GM19239 (cell line): ENCODE results near the genes ZNF654, C3orf38, NSUN3, CLDND1 and CMSS1.

DNA sequence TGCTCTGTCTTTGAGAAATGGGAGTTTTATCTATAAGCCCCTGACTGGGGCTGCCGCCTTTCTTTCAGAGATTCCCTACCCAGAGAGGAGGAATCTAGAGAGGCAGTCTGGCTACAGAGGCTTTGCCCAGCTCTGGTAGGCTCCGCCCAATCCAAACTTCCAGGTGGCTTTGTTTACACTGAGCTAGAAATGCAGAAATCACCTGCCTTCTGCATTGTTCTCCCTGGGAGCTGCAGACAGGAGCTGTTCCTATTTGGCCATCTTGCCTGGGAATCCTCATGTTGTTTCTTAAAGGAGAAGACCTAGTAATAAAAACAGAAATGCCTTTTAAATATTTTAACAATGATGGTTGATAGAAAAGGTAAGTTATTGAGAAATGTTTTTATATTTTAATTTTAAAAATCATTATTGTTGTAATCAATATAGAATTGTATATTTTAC lies 114.1 kb downstream of the VGLL3 start:
- RRBS: no CpG with 5 or more reads among the region's 2 CpGs

DNA sequence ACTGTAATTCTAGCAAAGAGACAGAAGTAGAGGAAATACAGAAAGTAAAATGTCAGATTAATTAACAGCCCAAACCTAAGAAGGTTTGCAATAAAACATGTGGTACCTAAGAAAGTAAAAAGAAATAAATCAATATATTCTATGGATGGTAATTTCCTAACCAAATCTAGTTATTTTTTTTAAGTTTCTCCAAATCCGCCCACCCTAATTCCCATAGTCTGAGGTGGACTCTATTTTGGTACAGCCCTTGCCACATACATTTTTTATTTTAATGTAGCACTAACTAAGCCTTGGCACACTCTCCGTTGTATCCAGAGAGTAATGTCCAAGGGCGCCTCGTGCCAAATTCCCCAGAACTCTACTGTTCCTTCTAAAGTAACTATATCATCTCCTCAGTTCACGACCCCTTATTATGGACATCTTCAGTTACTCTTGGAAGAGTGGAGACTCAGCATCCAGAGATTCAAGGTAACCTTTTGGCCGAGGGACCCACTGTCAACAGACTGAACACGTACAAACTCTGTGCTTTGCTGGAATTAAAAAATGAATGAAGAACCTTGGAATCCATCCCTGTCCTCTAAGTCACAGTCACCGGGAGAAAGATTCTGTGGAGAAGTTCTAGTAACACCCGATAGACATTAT lies 1.3 kb downstream of the VGLL3 start:
- RRBS: no CpG with 5 or more reads among the region's 9 CpGs

DNA sequence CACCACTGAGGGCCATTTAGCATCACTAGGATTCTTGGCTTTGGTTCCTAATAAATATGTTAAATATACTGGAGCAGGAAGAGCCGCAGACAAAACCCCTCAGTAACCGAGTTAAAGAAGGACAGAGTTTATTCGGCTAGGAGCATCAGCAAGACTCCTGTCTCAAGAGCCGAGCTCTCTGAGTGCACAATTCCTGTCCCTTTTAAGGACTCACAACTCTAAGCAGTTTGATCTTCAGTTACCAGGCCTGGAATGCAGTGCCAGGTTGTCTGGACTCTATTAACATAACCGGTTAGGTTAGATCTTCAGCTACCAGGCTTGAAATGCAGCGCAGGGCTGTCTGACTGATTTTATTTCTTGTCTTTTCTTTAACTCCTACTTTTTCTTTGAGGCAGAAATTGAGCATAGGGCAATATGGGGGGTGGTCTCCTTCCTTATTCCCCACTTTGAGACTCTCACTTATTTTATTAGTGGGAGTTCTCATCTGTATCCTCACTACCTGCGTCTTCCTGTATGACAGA lies 58.8 kb upstream of the HTR1F start:
- RRBS: no CpG with 5 or more reads among the region's 7 CpGs

GRCh38 chr3:88059117-88059940 lies at the start of gene ZNF654:
ZNF654 (plus strand) TSS chr3:88059255.
- RRBS: no CpG with 5 or more reads among the region's 56 CpGs

- RRBS: 2% methylated on average over 24 of the region's 60 CpGs
Observed at GRCh38 chr3:88149485-88150450, at the start of gene C3orf38. C3orf38 (plus strand) TSS chr3:88149959.

GRCh38 chr3:88151359-88151742 lies 1.6 kb downstream of the C3orf38 start:
- RRBS: no CpG with 5 or more reads among the region's 4 CpGs

DNA sequence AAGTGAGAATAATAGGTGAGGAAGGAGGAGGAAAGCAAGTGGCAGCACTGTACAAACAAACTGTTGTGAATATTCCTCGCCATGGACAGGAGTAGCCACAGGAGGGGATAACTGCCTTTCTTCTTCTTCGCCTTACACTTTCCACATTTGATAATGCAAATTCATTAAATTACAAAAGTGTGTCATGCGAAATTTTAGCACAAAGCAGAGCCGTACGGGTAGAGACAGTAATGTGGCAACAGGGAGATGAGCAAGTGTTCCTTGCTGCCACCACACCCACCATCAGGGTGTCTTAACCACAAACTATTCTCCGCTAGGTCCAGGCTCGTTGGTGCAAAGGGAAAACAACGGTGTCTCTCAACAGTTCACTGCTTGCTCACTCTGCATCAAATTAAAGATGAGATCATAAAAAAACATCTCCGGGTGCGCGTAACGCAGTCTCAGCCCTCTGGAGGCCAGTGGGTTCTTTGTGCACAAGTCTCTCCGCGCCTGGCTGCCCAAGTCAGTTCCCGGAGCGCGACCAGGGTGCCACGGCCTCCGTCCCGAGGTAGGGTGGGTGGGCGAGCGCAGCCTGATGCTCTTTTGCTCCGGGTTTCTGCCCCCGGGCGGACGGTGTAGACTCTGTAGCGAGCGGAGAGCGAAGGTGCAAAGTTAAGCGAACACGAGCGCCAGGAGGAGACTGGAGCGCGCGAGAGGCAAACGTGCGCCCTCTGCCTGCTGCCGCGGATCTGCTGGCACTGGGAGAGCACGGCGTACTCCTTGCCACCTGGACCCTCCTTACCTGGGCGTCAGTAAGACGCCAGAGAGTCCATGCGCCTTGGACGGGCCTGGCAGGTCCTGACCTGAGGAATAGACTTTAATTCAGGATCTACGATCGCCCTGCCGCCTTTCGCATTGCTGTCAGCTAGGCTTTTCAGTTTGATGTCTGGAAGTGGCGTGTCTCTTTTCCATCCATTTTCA lies 6.9 kb downstream of the EPHA3 start:
- RRBS: 2% methylated on average over 15 of the region's 50 CpGs

GRCh38 chr3:89925873-89926346 lies 818.5 kb downstream of the EPHA3 start:
- RRBS: no CpG with 5 or more reads among the region's 4 CpGs

DNA sequence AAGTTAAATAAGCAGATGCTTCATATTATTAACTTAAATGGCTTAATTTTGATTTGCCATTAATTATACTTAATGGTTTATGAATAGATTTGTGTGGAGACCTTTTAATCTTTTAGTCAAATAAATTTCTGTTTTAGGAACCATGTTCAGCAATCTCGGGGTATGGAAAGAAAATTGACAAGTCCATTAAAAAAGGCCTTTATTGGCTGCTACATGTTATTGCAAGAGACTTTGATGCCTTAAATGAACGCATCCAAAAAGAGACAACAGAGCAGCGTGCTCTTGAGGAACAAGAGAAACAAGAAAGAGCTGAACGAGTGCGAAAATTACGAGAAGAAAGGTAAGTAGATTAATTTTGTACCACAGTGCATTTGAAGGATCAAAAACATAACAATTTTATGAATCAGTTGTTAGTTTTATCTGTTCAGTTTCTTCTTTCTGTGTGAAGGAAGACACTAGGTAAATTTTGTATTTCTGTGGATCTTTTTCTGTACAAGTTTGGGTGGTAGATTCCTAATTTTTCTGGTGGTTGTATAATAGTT lies 8.1 kb upstream of the STX19 start:
- RRBS: no CpG with 5 or more reads among the region's 6 CpGs

DNA sequence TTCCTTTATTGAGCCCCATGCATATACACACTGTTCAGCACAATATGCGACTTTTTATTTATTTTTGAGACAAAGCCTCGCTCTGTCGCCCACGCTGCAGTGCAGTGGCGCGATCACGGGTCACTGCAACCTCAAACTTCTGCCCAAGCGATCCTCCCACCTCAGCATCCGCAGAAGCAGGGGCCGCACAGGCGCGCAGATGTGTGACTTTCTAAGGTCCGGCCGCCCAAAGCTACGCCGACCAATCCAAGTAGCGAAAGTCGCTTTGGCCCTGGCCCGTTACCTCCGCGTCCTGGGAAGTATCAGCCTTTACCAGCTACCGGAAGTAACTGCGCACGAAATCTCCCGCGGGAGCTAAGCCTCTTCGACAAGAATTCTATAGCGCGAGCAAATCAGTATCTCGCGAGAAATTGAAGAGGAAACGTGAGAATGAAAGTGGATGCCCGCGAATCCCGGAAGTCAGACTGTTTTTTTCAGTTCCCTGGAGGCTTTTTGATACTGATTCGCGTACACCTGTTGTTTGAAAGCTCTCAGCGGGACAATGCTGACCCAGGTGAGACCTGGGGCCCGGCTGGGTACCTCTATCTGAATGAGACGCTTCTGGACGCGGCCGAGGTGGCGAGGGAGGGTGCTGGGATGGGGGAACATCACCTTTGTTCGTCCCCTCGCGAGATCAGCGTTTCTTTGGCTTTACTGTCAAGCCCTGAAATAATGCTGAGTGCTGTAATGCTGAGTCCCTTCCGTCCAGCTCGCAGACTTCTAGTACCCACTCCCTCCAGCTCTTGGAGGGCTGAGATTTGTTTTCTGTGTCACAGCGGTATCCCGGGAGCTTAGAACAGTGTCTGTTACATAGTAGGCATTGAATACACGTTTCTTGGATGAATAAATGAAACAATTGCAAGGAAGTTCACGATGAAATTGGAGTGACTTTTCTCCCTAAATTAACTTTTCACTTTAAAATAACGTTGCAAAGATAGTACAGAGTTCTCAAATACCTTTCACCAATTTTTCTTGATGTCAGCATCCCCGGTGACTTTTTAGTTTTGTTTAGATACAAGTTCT lies at the start of gene NSUN3:
NSUN3 (plus strand) TSS at position 476 of the 1,062 bp plus-strand sequence.
- RRBS: 0% methylated on average over 7 of the region's 56 CpGs

DNA sequence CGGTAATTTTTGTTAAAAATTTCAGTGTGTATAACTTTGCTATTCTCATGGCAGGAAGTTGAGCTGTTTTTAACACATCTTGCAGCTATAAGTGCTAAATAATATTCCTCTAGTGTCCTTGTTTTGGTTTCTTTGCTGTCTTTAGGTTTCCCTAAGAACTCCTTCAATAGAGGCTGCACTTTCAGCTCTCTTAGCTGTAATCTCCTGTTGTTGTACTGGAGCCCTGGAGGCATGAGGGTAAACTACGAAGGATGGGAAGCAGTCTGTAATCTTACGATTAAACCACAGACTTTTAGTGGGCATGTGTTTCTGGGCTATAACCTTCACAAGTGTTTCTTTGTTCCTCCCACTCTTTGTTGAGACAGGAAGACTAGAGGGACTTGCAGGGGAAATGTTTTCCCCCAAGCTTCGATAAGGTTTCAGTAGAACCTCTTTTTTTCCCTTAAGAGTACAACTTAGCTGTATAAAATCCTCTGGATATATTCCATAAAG lies 1058.0 kb downstream of the NSUN3 start:
- RRBS: no CpG with 5 or more reads among the region's 4 CpGs

DNA sequence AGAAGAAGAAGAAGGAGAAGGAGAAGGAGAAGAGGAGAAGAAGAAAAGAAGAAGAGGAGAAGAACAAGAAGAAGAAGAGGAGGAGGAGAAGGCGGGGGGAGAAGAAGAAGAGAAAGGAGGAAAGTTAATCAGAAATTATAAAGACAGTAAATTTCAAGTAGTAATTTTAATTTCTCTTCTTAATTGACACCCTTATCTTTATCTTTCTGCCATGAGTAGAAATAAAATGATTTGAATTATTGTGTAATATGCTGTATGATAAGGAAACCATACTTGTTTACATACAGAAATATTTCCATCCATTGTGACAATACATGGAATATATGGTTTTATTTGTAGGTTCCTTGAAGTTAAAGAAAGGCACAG lies 490.9 kb upstream of the EPHA6 start:
- RRBS: no CpG with 5 or more reads among the region's 1 CpG

GRCh38 chr3:96991825-96992269 lies 177.5 kb downstream of the EPHA6 start:
- RRBS: no CpG with 5 or more reads among the region's 3 CpGs

DNA sequence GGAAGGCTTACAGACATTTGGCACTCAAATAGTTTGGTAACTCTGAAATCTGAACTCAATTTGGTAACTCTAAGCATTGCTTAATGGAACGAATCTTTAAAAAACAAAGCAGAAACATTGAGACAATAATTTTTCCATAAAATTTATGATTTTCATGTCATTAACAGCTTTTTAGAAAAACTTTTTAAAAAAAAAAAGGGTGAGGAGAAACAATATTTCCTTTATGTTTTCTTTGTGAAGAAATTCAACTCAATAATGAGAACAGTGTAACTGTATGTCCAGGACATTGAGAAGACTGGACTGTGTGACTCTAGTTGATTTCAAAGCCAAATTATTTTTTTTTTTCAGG lies 64.4 kb downstream of the CRYBG3 start:
- RRBS: no CpG with 5 or more reads among the region's 1 CpG

DNA sequence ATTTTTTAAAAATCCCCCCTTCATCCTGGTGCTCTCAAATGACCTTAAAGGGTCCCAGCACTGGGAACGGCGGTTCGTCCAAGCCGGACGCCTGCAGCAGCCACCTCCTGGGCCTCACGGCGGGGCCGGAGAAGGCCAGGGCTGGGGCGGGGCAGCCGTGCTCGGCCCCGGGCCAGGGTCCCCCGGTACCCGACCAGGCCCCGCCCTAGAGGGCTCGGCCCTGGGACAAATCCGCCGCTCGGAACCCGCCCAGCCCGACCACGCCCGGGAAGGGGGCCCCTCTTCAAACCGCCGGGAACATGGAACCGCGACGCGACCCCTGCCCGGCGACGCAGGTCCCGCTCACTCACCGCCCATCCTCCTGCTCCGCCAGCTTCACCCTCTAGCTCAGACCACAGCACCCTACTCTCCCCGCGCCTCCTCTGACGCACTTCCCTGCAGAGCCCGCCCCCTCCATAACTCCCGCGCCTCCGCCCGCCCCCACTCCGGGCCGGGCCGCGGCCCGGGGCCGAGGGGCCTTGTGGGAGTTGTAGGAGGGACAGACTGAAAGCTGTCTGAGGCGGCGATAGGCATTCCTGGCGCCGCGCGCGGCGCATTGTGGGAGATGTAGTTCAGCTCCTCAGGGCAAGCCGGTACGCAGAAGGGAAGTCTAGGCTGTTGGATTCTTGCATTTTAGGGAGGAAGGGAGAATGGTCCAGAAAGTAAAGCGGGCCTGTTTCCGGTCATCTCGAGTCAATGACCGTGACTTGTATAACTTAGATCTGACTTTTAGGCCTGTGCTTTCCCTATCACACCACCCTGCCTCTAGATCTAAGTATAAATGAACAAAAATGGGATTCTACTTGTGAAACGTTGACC lies at the start of gene CLDND1:
CLDND1 (minus strand) TSS at position 404 of the 858 bp plus-strand sequence.
- RRBS: 2% methylated on average over 24 of the region's 64 CpGs

DNA sequence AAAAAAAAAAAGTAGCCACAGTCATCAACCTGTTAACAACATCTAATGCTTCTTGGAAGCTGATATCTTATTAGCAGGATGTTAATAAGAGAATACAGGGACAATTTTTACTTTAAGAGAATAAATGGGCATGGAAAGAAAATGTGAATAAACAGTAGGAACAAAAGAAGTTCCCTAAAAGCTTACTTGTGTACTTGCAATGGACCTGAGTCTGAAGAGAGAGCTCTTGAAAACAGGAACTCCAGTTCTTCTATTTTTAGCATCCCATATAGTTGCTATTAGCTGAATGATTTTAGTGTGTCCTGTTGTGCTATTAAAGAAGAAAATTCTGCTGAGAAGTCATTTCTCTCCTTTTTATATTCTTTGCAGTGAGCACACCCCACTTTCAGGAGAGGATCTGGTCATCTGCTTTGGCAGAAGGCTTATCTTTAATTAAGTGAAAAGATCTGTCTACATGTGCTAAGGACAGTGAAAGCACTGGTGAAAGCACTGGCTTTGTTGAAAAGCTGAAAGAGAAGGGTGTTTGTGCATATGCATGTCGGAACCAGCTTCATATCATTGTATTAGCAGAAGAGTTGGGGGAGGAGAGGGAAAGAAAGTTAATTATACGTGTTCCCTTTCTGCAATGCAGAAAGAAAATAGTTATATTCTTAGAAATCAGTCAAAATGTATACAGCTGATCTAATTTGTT lies 1.4 kb upstream of the ST3GAL6 start:
- RRBS: no CpG with 5 or more reads among the region's 2 CpGs

- RRBS: no CpG with 5 or more reads among the region's 5 CpGs
Observed at GRCh38 chr3:99684382-99685191, 46.2 kb downstream of the COL8A1 start.

DNA sequence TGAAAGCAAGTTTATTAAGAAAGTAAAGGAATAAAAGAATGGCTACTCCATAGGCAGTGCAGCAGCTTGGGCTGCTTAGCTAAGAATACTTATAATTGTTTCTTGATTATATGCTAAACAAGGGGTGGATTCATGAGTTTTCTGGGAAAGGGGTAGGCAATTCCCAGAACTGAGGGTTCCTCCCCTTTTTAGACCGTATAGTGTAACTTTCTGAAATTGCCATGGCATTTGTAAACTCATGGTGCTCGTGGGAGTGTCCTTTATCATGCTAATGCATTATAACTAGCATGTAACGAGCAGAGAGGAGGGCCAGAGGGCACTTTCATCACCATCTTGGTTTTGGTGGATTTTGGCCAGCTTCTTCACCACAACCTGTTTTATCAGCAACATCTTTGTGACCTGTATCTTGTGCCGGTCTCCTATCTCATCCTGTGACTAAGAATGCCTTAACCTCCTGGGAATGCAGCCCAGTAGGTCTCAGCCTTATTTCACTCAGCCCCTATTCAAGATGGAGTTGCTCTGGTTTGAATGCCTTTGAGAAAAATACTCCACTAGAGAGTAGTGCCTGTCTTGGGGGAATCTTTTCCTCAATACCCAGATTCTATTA lies 40.9 kb upstream of the CMSS1 start:
- RRBS: no CpG with 5 or more reads among the region's 4 CpGs

- RRBS: 2% methylated on average over 10 of the region's 51 CpGs
Observed at GRCh38 chr3:99817641-99818566, at the start of gene CMSS1. CMSS1 (plus strand) TSS chr3:99817862.